Ileum (tissue), 1 donor: Measurements from ENCODE around the genes NFKBIE, AARS2 and CLIC5.

- PRO-cap: no peak
Observed at GRCh38 chr6:44258022-44258216, 591 bp upstream of the SLC35B2 start.

GRCh38 chr6:44264210-44265228, 832 bp downstream of the NFKBIE start:
- PRO-cap: bidirectional peak, plus-strand start at chr6:44264423, minus-strand start at chr6:44264419

- PRO-cap: bidirectional peak, plus-strand start at chr6:44265383, minus-strand start at chr6:44265416; bidirectional peak, plus-strand start at chr6:44265513, minus-strand start at chr6:44265548
Observed at GRCh38 chr6:44265229-44266052, at the start of gene NFKBIE. NFKBIE (minus strand) TSS chr6:44265551.

GRCh38 chr6:44289719-44290415, 7.6 kb downstream of the TCTE1 start:
- PRO-cap: no peak

DNA sequence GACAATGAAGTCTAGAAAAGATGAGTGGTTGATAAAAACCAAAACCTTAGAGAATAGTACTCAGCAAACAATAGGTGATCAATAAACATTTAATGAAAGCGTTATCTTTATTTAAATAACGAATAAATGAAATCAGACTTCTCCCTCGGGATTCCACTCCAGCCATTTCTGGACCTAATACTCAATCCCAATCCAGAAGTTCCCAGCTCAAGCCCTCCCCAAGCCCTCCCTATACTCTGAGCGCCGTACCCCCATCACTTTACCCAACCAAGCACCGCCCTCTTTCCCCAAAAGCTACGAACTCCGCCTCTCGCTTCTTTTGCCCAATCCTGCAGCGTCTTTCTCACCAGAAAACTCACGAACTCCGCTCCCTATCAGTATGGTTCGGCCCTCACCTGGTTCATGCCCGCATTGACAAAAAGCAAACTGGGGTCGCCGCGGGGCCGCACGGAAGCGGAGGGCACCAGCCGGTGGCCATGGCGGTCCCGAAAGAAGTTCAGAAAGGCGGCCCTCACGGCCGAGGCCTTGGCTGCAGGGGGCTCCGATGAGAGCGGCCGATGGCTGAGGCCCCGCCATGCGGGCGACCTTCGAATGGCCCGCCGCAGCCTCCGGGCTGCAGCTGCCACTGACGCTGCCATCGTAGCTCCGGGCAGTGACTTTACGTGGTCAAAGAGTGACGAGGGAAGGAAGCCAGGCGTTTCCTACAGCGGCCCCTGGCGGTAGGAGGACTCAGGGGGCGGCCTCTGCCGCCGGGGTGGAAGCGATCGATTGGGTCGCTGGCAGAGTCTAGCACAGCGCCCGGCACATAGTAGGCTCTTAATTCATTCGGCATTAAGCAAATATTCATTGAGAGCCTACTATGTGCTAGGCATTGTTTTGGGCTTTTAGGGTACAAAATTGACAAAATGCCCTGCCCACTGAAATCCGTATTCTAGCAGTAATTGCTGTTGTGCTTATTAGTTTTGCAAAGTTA, at the start of gene AARS2:
Gene AARS2 (minus strand): TSS at position 662 of the 973 bp plus-strand sequence.
- PRO-cap: unidirectional peak, minus-strand start at position 660 of the sequence

- PRO-cap: no peak
Observed at GRCh38 chr6:44381730-44382296, 5.7 kb upstream of the CDC5L start.

GRCh38 chr6:44558592-44559171, 171.2 kb downstream of the CDC5L start:
- PRO-cap: no peak

DNA sequence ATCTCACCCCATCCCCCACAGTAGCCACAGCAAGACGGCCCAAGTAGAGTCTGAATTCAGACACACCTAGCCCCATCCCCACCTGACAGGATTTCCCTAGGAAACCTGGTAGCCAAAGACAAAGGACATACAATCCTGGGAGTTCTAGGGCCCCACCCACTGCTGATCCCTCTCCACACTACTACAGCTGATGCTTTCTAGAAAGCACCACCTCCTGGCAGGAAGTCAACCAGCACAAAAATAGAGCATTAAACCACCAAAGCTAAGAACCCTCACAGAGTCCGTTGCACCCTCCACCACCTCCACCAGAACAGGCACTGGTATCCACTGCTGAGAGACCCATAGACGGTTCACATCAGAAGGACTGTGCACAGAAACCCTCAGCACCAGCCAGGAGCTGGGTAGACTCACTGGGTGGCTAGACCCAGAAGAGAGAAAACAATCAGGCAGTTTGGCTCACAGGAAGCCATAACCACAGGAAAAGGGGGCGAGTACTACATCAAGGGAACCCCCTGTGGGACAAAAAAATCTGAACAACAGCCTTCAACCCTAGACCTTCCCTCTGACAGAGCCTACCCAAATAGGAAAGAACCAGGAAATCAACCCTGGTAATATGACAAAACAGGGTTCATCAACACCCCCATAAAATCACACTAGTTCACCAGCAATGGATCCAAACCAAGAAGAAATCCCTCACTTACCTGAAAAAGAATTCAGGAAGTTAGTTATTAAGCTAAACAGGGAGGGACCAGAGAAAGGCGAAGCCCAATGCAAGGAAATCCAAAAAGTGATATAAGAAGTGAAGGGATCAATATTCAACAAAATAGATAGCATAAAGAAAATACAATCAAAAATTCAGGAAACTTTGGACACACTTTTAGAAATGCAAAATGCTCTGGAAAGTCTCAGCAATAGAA, 17.6 kb upstream of the RUNX2 start:
- PRO-cap: no peak

DNA sequence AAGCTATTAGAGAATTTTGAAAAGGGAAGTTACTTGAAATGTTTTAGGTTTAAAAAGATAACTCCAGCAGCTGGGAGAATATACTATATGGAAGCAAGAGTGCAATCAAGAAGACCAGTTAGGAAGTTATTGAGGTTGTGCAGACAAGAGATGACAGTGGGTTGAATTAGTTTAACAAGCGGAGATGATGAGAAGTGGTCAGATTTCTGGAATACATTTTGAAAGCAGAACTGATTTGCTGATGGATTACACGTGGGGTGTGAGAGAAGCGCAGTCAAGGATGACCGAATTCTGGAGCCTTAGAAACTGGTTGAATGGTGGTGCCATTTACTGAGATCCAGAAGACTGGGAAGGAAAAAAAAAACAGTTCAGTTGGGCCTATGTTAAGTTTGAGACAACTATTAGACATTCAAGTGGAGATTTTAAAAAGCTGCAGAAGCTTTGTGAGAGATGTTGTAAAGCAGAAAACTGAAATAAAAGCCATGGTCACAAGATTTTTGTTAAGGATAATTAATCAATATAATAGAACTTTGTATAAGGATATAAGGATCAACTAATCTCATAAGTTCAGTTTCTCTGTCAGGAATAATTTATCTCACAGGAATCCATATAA, 7.6 kb downstream of the SUPT3H start:
- PRO-cap: unidirectional peak, minus-strand start at position 364 of the sequence

DNA sequence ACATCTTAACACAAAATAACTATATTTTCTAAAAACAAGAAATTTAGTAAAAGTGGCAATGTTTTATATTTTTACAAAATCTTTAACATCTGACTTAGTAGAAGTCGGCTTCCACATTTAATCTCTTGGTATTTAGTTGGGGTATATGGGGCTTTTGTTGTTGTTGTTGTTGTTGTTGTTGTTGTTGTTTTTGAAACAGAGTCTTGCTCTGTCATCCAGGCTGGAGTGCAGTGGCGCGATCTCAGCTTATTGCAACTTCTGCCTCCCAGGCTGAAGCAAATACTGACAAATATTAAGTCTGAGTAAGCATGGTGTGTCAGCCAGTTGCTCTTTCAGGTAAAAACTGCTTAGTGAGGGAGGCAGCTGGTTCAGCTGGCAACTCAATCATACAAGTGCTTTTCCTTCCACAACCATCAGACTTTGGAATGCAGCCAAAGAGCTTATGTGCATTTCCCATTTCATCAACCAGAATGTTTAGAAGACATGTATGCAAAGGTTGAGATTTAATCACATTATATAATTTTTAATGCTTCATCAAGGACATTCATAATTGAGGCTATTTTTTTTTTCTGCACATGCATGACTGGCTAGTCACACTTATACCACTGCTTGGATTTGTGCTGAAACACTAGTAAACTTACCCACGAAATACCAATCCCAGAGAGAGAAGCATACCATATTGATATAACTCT, 56.1 kb downstream of the CLIC5 start:
- PRO-cap: no peak

GRCh38 chr6:46014973-46016009, at the start of gene CLIC5:
CLIC5 (minus strand) TSS chr6:46015860.
- PRO-cap: unidirectional peak, plus-strand start at chr6:46015131; bidirectional peak, plus-strand start at chr6:46015449, minus-strand start at chr6:46015214; bidirectional peak, plus-strand start at chr6:46015892, minus-strand start at chr6:46015857

GRCh38 chr6:46053599-46054195, 38.0 kb upstream of the CLIC5 start:
- PRO-cap: bidirectional peak, plus-strand start at chr6:46053912, minus-strand start at chr6:46053705

- PRO-cap: no peak
Observed at GRCh38 chr6:46411584-46412099, 79.6 kb downstream of the RCAN2 start.

GRCh38 chr6:46490308-46490750, 920 bp downstream of the RCAN2 start:
- PRO-cap: no peak

GRCh38 chr6:46502282-46503300, 11.3 kb upstream of the RCAN2 start:
- PRO-cap: no peak

- PRO-cap: no peak
Observed at GRCh38 chr6:46954566-46955333, 33.0 kb upstream of the ADGRF5 start.

GRCh38 chr6:47016000-47016980, 25.8 kb downstream of the ADGRF1 start:
- PRO-cap: no peak

DNA sequence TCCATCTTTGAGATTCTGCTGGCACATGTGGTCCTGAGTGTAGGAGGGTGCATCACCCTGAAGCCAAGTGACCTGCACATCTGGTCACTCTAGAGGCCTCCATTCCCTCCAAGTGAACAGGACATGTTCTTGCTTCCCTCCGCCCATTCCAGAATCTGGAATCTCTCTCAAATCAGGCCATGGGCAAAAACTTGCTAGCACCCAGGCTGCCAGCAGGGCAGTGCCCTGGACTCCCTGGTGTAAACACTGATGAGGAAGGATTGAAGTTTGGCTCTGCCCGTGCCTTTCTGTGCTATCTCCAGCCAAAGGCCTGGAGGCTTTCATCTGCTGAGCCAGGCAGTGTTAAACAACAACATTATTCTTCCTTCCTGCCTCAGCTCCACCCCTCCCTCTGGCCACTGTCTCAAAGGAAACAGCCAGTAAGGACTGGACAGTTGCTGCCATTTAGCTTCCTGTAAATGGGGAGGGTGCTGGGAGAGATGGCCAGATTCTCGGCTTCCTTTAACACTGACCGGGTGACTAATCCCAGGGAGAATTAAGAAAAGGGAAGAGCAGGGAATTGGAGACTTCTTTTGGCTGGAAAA, 19.4 kb upstream of the ADGRF1 start:
- PRO-cap: no peak

DNA sequence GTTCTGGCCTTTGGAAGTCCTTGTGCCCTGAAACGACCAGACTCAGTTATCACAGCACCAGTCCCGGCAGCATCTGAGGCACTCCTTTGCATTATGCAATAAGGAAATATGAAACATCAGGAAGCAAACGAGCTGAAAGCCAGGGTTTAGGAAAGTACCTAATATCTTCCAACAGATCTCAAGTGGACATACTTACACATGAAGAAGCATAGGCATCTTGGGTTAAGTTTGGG, 61.9 kb upstream of the ADGRF1 start:
- PRO-cap: no peak

- PRO-cap: no peak
Observed at GRCh38 chr6:47405368-47405974, 72.1 kb upstream of the CD2AP start.